HTERT-HM (cell line): ENCODE data around the gene SCNN1A.

- RRBS = no CpG with 5 or more reads among the region's 10 CpGs
These were observed 5.0 kb upstream of the FGF6 start for GRCh38 chr12:4450470-4451060.

DNA sequence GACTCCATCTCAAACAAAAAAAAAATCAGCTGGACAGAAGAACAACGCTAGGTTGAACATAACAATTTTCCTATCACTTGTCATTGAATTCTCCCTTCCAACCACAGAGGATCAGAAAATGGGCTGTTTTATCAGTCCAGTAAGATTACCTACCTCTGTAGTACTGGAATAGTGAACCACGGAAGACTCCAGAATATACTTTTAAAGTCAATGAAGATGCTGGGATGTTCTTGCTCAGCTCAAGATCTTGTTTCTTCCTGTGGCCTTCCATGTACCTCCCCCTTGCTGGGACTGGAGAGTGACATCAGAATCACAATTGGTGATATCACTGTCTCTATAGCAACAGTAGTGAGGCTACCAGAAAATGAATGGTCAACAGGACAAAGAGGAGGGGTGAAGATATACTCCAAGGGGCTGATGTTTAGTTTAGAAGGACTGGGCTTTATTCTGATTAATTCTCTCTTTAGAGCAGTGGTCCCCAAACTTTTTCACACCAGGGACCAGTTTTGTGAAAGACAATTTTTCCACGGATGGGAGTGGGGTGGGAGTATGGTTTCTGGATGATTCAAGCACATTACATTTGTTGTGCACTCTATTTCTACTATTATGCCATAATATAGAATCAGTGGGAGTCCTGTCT lies 3.8 kb downstream of the AKAP3 start:
- RRBS = no CpG with 5 or more reads among the region's 3 CpGs

- RRBS = no CpG with 5 or more reads among the region's 5 CpGs
These were observed 187.2 kb upstream of the NTF3 start for GRCh38 chr12:5244603-5245117.

- RRBS = no CpG with 5 or more reads among the region's 36 CpGs
These were observed 802 bp upstream of the NTF3 start for GRCh38 chr12:5431047-5431565.

DNA sequence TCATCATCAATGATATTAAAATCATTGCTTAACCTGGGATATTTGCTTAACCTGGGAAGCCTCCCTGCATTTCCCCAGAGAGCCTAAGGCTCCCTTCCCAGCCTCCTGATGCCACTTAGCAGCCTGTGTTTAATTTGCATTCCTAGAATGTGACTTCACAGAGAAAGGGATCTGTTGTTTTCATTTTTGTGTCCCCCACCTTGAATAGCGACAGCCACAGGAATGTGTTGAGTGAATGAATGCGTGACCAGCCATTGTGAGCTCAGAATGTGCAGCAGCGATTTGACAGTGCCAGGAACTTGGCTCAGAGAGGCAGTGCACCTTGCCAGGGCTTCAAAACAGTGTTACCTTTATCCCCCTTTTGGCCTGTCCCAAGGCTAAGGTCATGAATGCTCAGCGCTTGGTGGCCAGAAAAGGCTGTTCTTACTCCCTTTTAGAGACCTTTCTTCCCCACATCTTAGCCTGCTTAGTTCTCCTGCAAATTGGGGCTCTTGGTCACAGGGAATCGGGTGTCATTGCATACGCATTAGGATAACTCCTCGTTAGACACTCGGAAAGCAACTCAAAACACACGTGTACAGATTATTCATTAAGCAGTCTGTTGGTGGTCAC lies 9.6 kb downstream of the NTF3 start:
- RRBS = no CpG with 5 or more reads among the region's 9 CpGs

- RRBS = no CpG with 5 or more reads among the region's 7 CpGs
These were observed 70.6 kb downstream of the ANO2 start for GRCh38 chr12:5874432-5874816.

DNA sequence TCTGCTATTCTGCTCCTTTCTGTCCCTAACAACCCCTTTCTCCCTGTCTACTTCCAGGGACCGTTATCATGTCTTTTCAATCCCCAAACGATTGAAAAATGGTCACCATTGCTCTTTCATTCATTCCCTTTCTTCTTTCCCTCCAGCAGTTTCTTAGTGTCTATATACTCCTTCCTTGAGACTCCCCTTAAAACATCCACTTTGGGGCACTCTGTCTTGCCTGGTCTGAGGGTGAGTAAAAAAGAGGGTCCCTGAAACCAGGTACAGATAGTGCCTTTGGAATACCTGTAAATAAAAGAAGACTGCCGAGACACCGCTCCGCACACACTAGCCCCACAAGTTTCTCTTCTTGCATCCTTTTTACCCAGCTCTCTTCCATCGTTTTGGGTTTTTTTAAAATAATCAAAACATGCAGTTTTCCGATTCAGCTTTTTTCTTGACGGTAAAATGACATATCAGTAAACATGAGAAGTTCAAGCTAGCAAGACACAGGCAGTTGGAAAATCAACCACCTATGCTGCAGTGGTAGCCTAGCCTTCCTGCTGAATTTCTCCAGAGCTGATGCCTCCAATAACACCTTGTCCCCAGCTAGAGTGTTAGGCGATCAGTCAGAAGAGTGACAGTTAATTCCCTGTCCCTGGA lies 1.6 kb upstream of the ANO2 start:
- RRBS = no CpG with 5 or more reads among the region's 9 CpGs

DNA sequence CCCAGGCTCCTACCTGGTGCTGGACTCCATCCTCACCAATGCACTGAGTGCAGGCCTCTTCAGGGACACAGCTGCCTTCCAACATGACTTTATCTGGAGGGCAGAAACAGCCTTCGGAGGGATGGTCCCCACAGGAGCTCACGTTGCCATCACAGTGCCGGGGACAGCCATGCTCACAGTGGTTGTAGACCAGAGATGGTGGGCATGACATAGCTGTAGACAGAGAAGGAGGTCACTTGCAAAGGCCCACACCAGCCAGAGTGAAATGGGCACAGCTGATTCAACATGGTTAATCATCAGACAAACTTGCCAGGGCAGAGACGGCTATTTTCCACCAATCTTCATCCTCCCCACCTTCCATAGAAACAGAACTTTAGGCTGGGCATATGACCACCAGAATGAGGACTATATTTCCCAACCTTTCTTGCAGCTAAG lies 46.8 kb upstream of the ANO2 start:
- RRBS = no CpG with 5 or more reads among the region's 4 CpGs

GRCh38 chr12:6120807-6121587 lies 3.5 kb downstream of the VWF start:
- RRBS = 40% methylated on average over 3 of the region's 20 CpGs

DNA sequence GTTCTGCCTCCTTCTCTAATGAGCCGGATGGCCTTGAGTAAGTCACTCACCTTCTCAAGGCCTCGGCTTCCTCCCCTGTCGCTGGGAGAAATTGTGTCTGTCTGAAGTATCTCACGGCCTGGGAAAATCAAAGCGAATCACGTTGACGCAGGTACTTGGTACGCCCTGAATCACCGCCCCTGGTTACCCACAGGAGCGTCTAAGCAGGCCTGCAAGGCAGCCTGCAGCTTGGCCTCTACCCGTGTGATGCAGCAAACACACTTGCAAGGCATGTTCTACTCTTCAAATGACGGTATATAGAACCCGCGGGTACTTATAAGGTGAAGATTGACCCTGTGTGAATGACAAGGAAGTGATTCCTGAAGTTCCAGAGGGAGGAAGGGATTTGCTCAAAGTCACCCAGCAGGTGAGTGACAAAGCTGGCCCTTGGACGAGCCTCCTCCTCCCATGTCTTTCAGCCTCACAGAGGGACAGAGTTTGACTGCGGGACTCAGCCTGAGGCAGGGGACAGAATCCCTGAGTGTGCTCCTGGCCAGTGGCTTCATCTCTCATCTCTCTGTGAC lies 28.0 kb upstream of the CD9 start:
- RRBS = no CpG with 5 or more reads among the region's 16 CpGs

GRCh38 chr12:6225288-6225619 lies 25.1 kb downstream of the CD9 start:
- RRBS = no CpG with 5 or more reads among the region's 8 CpGs

GRCh38 chr12:6277859-6278463 lies 32.5 kb upstream of the PLEKHG6 start:
- RRBS = 7% methylated on average over 2 of the region's 17 CpGs

GRCh38 chr12:6297913-6298232 lies 12.6 kb upstream of the PLEKHG6 start:
- RRBS = no CpG with 5 or more reads among the region's 6 CpGs

GRCh38 chr12:6341132-6341473 lies 773 bp downstream of the TNFRSF1A start:
- RRBS = no CpG with 5 or more reads among the region's 7 CpGs

DNA sequence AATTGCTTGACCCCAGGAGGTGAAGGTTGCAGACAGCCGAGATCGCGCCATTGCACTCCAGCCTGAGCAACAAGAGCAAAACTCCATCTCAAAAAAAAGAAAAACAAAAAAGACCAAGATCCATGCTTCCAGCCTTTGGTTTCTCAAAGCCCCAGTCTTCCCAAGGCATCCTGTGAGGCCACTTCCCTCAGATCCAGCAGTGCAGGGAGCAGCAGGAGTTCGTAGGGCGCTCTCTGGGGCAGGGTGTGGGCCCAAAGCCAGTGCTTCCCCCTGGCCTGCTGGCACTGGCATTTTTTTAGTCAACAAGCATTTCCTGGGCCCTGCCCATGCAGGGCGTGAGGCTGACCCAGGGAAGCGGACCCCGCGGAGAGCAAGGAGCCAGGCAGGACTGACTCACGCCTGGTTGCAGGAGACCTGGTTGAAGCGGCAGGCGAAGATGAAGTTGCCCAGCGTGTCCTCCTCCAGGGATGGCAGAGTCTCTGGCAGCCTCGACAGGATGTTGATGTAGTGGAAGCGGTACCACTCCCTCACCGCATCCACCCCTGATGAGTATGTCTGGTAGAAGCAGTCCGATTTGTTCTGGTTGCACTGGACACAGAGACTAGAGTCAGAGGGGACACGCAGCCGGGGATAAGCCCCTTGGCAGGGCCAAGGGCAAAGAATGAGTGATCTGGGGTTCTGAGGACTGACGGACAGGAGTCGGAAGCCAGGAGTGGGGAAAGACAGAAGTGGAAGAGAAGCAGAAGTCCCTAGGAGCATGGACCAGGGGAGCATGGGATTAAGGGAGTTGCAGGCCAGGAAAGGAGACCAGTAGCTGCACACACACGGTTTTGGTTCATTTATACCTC lies 13.5 kb downstream of the SCNN1A start:
- RRBS = no CpG with 5 or more reads among the region's 22 CpGs

- RRBS = 56% methylated on average over 2 of the region's 22 CpGs
These were observed at the start of gene SCNN1A for GRCh38 chr12:6374820-6375933. Gene SCNN1A, minus strand, starts transcription at chr12:6375563.

DNA sequence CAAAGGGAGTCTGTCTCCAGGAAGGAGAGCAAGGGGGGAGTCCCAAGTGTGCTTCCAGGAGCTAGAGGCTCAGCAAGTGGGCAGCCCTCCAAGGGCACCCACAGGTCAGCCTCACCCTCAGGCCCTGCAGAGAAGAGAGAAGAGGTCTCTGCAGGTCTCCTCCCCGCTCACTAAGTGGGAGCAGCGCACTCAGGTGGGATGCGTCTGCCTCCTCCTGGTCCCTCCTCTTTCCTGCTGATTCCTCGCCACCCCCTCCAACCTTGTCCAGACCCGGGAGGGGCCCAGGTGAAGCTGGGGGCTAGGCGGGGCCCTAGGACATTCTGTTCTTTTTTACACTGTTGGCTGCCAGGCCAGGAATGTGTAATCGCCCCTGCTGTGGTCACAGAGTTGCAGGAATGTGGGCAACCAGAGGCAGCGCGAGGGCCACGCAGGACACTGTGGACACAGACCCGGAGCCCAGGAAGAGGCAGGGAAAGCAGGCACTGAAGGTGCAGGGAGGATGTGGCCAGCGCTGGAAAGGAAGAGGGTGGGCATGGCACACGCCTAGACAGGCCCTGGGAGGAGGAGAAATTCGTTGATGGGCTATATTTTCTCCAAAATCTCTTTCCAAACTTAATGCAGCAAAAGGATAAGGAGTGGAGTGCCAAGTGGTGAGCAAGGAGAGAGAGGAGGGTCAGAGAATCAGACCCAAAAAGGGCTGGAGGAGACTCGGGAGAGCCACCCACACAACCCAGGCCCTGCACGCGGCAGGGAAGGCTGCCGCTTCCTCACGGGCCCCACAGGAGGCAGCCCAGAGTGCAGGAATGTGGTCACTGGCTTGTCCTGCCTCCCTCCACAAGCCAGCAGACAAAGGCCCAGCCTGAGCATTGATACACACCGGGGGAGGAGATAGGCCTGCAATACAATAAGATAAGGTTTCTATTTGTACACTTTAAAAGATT lies 913 bp upstream of the SCNN1A start:
- RRBS = no CpG with 5 or more reads among the region's 20 CpGs

DNA sequence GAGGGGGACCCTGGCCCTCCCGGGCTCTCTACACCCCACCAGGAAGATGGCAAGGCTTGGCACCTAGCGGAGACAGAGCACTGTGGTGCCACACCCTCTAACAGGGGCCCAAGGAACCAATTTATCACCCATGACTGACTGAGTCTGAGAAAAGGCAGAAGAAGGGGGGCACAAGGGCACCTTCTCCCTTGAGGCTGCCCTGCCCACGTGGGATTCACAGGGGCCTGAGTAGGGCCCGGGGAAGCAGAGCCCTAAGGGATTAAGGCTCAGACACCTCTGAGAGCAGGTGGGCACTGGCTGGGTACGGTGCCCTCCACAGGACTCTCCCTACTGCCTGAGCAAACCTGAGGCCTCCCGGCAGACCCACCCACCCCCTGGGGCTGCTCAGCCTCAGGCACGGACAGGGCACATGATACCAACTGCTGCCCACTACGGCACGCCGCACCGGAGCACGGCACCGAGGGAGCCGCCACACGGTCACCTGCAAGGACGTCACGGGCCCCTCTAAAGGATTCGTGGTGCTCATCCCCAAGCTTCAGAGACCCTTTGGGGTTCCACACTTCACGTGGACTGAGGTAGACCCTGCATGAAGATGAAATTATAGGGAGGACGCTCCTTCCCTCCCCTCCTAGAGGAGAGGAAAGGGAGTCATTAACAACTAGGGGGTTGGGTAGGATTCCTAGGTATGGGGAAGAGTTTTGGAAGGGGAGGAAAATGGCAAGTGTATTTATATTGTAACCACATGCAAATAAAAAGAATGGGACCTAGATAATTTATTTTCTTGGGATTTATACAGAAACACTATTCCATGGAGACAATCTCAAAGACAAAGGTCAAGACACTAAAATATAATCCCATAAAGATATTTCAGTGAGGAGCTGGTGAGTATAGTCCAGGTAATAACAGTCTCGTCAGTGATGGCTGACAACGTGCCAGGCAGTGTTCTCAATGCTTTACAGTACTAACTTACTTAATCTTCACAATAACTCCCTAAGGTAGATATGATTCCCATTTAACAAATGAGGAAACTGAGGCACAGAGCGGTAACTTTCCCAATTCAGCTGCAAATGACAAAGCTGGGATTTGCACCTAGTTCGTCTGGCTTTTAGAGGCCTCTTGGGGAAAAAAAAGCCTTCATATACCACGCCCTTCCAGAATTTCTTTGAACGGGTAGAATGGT lies 7.2 kb downstream of the LTBR start:
- RRBS = 92% methylated on average over 7 of the region's 26 CpGs